ENCODE measurements around the genes PCNP and ZBTB11.

GRCh38 chr3:100914287-100914847 is 78.9 kb downstream of the ABI3BP start:
- PRO-cap, result no peak

- PRO-cap, result no peak
These were observed 6.2 kb downstream of the ABI3BP start for GRCh38 chr3:100987096-100987315.

GRCh38 chr3:101430773-101431282 is 82.2 kb downstream of the SENP7 start:
- PRO-cap, result no peak

- PRO-cap, result bidirectional peak, plus-strand start at chr3:101574213, minus-strand start at chr3:101574066; bidirectional peak, plus-strand start at chr3:101574668, minus-strand start at chr3:101574638; unidirectional peak, minus-strand start at chr3:101574831
These were observed at the start of gene PCNP for GRCh38 chr3:101574118-101575219. Gene PCNP, plus strand, starts transcription at chr3:101574180.

- PRO-cap, result no peak
These were observed 2.7 kb downstream of the PCNP start for GRCh38 chr3:101576510-101577272.

- PRO-cap, result no peak
These were observed 42.1 kb downstream of the ZBTB11 start for GRCh38 chr3:101634552-101635442.

DNA sequence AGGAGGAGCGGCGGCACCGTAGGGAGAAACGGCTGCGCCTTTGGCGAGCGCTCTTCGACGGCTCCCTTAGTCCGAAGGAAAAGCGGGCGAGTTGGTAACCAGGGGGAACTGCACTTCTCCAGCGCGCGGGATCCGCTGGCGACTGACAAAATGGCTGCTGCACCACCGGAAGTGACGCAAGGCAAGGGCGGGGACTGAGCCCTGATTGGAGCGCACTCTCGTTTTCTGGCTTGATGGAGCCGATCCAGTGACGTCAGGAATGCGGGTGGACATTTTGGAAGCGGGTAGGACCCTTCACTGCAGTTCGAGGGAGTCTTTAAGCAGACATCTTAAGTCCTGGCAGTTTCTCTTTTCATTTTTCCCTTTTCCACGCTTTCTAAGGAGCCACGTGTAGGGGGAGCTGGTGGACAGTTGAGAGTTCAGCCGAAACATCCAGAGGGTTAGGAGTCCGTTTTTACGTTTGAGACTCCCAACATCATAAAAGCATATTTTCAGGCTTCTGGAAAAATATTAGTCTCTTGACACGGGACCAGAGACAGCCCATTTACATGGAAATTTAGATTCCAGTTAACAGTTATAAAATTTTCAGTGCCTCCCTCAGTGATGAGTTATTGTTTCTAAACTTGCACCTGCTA is at the start of gene ZBTB11:
Gene ZBTB11, minus strand, starts transcription at position 144 of the 635 bp plus-strand sequence.
- PRO-cap, result bidirectional peak, plus-strand start at position 417 of the sequence, minus-strand start at position 144 of the sequence

GRCh38 chr3:101687078-101687736 is 689 bp upstream of the RPL24 start:
- PRO-cap, result no peak

- PRO-cap, result no peak
These were observed 5.4 kb upstream of the RPL24 start for GRCh38 chr3:101691958-101692356.

GRCh38 chr3:101720593-101721190 is 3.7 kb upstream of the CEP97 start:
- PRO-cap, result no peak

GRCh38 chr3:101784815-101785797 is 6.1 kb downstream of the NXPE3 start:
- PRO-cap, result no peak

DNA sequence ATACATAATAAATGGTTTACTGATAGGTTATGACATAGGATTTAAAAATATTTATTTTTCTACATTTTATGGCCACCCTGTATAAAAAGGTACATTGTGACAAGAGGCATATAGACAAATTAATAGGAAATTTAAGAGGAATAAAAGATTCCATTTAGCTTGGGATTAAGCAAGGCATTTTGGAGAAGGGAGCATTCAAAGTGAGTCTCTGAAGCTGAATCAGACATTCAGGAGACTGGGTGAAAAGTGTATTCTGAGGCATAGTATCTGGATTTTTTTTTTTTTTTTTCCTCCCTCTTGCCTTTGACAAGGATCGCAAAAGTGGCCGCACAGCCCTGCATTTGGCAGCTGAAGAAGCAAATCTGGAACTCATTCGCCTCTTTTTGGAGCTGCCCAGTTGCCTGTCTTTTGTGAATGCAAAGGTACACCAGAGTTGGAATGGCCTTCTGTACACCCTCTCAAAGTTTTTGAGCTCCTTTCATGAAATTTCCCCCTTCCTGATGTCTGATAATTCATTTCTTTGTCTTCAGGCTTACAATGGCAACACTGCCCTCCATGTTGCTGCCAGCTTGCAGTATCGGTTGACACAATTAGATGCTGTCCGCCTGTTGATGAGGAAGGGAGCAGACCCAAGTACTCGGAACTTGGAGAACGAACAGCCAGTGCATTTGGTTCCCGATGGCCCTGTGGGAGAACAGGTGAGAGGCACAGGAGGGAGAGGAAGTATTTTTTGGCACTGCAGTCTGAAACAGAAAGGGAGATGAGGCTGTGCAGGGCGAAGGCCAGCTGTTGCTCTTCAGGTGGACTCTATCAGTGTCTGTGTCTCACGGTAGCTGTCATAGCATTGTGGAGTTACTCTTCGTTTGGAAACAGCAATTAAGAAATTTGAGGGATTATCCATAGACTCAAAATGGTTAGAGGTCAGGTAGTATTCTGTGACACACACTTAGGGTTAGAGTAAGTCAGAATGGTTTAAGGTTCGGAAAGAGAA is 7.7 kb downstream of the NFKBIZ start:
- PRO-cap, result no peak

DNA sequence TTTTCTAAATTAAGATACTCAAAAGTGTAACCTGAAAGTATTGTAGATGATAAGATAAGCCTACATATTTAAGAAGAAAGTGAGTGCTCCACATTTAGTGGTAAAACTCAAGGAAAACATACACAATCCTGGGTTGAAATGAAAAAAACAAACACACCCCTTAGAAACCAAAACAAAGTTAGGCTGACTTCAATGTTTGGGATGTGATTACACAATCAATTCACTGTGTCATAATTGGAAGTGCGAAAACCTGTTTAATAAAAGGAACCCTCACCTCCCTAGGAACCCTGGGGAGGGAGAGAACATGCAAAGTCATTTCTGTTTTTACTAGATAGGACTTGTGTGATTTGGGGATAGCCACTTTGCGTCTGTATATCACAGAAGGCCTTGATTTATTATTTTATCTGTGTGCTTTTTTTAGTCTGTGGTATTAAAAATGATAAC is 274.9 kb downstream of the NFKBIZ start:
- PRO-cap, result no peak

GRCh38 chr3:105365253-105365623 is 1.5 kb upstream of the ALCAM start:
- PRO-cap, result no peak

DNA sequence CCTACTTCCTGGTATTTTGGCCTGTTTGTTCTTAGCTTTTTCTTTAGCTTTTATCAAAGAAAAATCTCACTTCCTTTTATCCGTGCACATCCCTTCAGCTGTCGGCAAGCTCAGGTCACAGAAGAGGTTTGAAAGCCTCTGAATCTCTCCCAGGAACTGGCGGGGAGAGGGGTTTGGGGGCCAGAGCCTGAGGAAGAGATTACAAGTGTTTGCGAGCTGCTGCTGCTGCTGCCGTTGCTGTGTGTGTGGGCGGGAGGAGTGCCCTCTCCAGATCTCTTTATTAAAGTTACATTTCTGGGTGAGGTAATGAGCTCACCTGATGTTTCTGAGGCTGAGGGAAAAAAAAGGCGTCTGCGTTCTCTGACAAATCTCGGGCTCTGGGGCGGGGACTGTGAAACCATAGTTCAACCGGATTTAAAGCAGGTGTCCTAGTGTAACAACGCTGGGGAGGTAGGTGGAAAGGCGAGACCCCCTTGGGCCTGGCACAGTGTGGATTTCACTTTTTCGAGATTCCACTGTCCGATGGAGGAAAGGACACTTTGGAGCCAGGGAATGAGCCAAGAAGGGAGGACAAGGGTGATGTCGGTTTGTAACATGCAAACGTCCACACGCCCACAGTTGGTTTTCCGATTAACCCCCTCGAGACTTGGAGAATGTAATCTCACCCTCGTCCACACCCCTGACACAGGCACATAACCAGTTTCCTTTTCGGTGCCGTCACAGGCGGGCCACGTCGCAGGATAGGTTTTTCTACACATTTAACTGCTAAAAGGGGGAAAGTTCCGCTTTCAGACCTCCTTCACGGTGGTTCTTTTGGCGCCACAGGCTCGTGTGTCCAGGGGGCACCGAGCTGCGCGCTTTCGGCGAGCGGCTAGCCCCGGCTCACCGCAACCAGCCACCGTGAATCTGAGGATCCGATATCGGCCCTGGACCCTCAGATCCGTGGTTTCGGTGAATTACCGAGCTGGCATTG is 2.1 kb downstream of the ALCAM start:
- PRO-cap, result no peak

- PRO-cap, result no peak
These were observed 71.8 kb downstream of the ALCAM start for GRCh38 chr3:105438433-105439036.

- PRO-cap, result no peak
These were observed 72.9 kb downstream of the ALCAM start for GRCh38 chr3:105439313-105440210.

- PRO-cap, result no peak
These were observed 165.6 kb downstream of the ALCAM start for GRCh38 chr3:105532287-105532808.

DNA sequence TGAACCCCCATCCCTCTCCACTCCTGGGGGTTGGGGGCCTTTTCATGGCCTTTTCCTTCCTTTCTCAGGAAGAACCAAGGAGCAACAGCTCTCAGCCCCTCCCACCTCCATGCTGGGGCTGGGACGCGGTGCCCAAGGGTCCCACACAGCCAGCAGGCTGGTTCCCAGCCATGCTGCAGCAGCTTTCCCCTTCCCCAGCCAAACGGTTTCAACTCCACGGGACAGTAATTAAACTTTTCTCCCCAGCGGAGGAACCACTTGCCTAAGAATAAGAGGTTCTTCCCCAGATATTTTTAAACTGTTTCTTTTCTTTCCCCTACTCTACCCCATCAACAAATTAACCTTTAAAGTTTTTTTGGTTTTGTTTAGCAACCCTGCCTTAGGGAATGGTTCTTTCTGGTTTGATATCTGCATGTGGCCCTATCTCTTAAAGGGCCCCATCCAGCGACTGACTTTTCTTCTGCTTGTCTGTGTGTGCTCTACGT is 387.7 kb upstream of the CBLB start:
- PRO-cap, result no peak

DNA sequence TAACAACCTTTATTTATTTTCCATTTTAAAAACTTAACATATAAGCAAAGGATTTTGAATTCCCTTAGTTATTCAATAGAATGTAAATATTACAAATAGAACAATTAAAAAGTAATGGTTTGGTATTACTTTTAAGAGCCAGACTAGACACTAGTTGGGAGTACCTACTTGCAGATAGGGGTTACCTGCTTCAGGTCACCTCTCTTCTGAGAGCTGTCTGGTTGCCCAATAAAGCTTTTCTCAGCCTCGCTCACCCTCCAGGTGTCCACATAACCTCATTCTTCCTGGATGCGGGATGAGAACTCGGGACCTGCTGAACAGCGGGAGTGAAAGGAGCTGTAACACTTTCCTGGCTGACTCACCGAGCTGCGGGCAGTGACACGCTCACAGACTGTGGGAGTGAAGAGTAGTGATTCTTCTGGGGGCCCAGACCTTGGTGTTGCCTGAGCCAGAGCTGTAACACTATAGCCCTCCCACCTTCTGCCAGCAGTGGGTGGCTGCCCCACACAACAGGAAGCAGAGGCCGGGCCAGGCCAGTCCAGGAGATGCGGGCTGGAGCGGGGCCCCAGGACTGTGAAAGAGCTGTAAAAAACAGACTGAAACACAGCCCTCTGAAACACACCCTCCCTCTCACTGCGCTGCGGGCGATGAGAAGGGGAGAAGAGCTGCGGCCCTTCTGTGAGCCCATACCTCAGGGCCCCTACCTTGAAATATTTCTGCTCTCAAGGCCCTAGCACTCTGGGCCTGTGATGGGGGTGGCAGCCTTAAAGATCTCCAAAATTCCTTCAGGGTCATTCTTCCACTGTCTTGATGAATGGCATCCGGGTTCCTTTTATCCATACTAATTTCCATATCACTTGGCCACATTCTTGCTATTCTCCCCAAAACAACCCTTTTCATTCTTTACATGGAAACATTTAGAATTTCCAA is 464.1 kb upstream of the CCDC54 start:
- PRO-cap, result no peak